HTR-8/SVneo (cell line): ENCODE measurements around the genes DNAH8, DAAM2, OARD1 and NFYA.

DNA sequence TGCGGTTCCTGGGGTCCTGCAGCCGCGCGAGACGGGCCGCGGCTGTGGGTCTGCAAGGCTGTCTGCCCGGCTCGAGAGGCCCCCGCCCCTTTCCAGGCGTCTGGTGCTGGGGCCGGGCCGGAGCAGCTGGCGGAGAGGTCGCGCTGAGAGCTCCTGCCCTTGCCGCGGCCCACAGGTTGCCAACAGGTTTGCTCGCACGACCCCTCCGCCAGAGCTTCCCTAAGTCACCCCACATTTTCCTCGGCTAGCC is 919 bp upstream of the MDGA1 start:
- RRBS, result under 1% methylated on average over 10 of the region's 22 CpGs

DNA sequence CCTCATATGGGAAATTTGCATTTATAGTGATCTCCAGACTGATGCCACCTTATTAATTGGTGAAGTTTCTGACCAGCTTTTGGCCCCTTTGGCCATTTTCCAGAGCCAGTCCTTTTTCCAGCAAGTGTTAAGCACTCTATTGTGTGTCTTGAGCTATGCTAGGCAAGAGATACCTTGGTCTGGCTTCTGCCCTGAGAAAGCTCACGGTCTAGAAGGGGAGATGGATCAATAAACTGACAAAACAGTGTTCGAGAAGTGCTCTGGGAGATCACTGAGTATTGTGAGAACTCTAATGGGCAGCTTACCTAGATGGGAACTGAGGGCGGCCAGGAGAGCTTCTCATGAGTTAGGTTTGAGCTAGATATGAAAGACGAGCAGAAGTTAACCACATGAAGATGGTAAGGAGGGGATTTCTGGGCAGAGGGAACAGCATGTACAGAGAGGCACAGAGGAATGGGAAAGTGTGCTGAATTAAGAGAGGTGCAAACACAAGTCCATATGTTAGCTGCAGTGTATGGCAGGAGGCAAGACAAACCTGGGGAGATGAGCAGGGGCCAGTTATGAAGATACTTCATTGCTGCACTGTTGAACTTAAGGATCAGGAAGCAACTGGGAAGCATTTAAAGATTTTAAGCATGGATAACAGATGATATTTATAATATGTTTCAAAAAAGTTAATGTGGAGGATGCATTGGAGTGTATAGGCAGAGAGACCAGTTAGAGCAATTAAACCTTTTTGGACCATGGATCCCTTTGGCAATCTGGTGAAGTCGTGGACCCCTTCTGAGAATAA is 12.0 kb downstream of the ZFAND3 start:
- RRBS, result no CpG with 5 or more reads among the region's 5 CpGs

GRCh38 chr6:37848567-37849382 is 29.2 kb downstream of the ZFAND3 start:
- RRBS, result no CpG with 5 or more reads among the region's 8 CpGs

DNA sequence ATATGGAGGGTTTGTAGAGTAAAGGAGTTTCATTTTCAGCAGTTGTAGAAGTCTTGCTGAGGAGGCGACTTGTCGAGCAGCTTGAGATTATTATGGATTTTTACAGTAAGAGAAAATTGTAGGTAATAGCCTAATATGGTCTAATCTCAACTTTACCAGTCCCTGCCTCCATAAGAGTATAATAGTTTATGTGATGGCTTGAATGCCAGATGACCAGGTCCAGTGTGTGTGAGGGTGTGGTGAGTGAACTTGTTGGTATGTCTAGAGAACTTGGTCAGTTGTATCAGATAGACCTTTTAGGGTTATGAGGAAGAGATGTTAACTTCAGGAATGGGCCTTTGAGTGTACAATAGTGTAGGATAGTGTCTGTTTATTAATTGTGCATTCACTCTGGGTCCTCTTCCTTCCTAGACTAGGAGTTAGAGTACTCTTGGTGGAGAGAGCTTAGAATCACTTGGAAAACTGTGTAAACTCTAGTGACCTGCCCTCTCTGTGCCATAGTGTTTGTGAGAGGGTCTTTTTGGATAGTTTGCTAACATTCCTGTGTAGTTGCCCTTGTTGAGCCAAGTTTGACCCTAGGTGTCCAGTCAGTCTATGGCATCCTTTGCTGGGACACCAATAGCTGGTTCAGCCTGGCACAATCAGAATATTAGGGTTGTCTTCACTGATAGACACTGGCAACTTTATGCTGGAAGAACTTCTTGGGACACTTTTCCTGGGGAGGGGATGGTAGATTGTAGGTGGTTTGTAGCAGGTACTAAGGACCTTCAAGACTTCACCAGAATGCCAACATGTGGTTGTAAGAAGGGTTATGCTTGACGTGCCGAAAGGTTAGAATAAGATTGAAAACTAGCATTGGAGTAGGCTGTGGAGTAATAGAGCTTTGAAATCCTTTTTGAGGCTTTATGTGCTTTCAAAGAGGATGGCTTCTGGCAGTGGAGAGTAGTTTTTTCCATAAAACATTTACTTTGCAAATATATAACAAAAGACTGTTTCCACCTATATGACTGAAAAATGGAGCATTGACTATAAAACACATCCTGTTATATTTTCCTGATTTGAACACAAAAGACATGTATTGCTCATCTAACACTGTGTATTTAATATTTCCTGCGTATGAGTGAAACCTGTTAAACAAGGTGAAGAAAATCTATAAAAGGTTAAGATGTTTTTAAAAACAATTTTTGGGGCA is 38.5 kb downstream of the ZFAND3 start:
- RRBS, result no CpG with 5 or more reads among the region's 5 CpGs

- RRBS, result no CpG with 5 or more reads among the region's 3 CpGs
These were observed 231.2 kb downstream of the ZFAND3 start for GRCh38 chr6:38050711-38051053.

GRCh38 chr6:38155662-38156475 is 336.3 kb downstream of the ZFAND3 start:
- RRBS, result no CpG with 5 or more reads among the region's 7 CpGs

DNA sequence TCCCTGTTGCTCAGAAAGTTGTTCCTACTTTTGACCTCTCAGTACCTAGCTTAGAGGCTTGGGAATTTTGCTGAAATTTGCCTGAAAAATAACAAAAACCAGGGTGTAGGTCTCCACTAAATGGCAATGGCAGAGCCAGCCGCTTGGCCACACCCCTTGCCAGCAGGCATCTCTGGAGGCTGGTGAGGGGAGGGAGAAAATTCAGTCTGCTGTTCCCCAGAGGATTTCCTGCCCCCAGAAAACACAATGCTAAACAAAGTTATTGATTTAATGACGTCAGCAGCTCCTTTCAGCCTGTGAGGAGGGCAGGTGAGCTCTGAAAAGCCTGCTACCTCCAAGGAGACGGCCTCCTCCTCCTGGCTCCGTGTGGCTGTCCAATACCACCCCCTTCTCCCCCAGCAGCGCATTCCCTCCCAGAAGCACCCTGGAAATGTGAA is 393.0 kb downstream of the ZFAND3 start:
- RRBS, result no CpG with 5 or more reads among the region's 5 CpGs

DNA sequence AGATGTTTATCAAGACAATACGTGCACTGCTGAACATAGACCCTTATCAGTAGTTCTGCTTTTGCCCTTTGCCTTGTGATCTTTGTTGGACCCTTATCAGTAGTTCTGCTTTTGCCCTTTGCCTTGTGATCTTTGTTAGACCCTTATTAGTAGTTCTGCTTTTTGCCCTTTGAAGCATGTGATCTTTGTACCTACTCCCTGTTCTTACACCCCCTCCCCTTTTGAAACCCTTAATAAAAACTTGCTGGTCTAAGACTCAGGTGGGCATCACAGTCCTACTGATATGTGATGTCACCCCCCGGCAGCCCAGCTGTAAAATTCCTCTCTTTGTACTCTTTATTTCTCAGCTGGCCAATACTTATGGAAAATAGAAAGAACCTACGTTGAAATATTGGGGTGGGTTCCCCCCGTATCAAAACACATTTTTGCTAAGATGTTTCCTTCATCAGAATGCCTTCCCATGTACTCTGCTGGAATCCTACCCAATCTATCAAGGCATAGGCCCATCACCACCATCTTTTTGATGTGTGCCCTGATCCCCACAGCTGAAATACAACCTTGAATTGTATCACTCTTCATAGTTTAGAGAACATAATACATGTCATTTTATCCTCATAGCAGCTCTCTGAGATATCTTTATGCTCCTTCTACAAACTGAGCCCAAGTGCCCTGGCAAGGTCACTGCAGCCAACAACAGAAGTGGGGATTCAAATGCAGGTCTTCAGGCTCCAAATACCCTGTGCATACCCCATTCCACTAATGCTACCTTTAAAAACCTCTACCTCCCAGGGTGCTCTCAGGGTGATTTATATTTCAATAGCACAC is 2.9 kb downstream of the GLO1 start:
- RRBS, result no CpG with 5 or more reads among the region's 4 CpGs

GRCh38 chr6:38715039-38715863 is at the start of gene DNAH8:
Gene DNAH8 (plus strand): TSS chr6:38715311.
- RRBS, result 68% methylated on average over 8 of the region's 47 CpGs

GRCh38 chr6:39203520-39204516 is 25.5 kb downstream of the KCNK5 start:
- RRBS, result no CpG with 5 or more reads among the region's 15 CpGs

DNA sequence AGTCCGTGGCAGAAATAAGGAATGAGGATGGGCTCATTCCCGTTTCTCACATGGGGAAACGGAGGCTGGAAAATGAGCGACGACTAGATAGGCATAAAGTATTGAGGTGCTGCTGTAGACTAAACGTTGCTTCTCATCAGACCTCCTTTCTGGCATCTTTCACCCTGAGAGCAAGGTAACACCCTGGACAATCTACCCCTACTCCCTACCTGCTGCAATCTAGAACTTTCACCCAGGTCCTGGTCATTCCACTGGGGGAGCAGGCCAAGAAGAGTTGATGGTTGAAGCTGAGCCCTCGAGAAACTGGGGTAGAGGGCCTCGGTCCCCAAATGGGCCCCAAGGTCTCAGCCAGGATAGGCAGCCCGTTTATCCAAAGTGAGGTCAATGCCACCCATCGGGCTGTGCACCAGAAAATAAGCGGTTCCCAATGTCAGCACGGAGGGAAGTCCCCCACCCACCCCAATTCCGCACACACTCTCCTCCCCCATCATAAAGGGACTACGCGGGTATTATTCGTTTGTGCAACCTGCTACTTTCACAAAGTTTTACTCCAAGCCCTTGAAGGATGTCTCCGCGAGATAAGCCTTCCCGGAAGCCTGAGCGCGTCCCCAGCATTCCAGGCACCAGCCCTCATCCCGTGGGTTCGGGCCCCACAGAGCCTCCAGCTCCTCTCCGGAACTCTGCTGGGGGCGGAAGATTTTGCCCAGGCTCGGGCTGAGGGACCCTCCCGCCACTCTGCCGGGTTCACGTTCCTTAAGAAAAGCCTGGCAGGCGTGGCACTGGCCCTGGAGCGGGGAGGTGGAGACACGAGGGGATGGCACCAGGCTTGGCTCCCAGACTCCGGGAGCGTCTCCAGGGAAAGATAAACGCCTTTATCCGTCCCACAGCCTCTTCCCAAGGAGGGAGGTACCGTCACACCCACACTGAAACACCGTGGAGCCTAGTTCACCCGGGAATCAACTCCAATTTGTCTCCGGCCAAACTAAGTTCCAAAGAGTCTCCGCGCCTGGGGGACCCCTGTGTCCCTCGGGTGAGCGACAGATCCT is 1.2 kb downstream of the KCNK5 start:
- RRBS, result 53% methylated on average over 17 of the region's 44 CpGs

GRCh38 chr6:39496860-39497317 is 174.4 kb upstream of the KCNK16 start:
- RRBS, result no CpG with 5 or more reads among the region's 7 CpGs

GRCh38 chr6:39792088-39792796 is at the start of gene DAAM2:
Gene DAAM2 (plus strand): TSS chr6:39792376.
- RRBS, result 3% methylated on average over 14 of the region's 56 CpGs

- RRBS, result no CpG with 5 or more reads among the region's 6 CpGs
These were observed 2.1 kb downstream of the DAAM2 start for GRCh38 chr6:39794138-39794723.

GRCh38 chr6:39816690-39817328 is 24.6 kb downstream of the DAAM2 start:
- RRBS, result no CpG with 5 or more reads among the region's 7 CpGs

- RRBS, result no CpG with 5 or more reads among the region's 9 CpGs
These were observed 27.6 kb downstream of the DAAM2 start for GRCh38 chr6:39819740-39820303.

DNA sequence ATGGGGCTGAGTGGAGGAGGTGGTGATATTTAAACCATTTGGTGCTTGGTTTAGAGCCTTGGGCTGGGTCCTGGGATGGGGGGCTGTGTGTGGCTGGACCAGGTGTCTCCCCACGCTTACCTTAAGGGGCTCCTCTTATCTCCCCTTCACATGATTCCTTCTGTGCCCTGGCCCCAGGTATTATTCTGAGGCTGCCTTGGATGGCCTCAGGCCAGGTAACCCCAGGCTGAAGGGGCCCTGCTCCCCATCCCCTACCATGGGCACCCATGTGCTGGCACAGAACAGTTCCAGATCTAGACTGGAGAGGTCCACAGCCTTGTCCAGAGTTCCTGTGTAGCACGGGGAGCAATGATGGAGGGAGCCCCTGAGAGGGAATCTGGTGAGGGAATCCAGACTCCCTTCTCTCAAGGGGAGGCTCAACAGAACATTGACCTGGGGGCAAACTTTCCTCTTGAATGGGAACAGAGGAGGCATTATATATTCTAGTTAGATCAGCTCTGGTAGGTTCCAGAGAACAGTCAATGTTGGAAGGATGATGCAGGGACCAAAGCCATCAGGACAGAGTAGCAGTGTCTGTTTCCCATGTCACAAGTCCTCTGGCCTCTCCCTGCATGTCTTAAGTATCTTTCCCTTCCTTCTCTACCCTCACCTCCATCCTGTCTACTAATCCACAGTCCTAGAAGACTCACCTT is 32.0 kb downstream of the MOCS1 start:
- RRBS, result no CpG with 5 or more reads among the region's 2 CpGs

DNA sequence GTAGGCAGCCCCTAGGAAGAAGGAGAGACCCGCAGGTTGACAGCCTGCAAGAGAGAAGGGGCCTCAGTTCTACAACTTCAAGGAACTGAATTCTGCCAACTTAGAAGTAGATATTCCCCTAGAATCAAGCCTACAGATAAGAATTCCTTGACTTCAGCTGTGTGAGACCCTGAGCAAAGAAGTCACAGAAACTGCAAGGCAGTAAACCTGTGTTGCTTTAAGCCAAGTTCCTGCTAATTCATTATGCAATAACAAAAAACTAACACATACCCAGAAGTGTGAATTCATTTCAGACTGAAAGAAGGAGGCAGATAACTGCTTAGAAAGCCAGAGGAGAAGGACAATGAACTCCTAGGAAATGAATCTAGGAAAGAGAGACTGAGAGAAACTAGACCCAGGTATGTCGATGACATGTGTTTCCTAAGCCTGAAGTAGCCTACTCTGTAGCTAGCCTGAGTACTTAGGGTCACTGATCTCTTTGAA is 131.1 kb downstream of the LRFN2 start:
- RRBS, result no CpG with 5 or more reads among the region's 2 CpGs

GRCh38 chr6:41072181-41072707 is at the start of gene OARD1:
Gene OARD1 (minus strand): TSS chr6:41072356.
- RRBS, result 2% methylated on average over 14 of the region's 42 CpGs

DNA sequence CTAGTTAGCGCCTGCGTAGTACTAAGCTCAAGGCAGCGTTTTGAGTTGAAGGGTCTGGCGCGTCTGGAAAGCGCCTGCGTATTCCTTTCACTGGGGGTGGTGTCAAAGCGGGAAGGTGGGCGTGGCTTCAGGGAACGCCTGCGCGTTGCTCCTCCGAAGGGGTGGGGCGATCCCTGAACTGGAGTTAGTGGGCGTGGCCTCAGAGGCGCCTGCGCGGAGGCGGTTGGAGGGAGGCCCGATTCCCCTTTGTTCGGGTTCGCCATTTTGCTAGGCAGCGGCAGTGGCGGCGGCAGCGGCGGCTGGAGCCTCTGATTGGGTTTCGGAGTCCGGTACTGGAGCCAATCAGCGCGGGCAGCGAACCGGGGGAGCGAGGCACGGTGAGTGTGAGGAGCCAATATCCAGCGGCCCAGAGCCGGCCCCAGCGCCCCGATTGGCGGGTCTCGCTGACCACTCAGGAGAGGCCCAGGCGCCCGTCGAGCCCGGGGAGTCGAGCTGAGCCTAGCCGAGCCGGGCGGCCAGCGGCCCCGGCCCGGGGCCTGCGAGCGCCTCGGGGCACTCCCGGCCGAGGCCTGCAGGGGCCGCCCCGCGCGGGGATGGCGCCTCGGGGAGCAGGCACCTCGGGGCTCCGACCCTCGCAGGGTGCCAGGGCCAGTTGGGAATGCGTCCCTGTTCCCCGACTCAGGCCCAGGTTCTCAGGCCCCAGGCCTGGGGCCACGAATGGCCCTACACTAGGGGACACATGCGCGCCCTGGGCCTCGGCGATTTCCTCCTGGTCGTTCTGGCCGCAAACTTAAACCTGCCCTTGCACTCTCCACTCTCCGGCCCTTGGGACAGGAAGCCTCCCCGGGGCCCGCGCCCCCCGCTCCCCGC is at the start of gene NFYA:
Gene NFYA, plus strand, starts transcription at position 267 of the 870 bp plus-strand sequence.
- RRBS, result 1% methylated on average over 18 of the region's 81 CpGs